ENCODE results near the genes TMUB2, ATXN7L3, SLC4A1 and ADAM11.

DNA sequence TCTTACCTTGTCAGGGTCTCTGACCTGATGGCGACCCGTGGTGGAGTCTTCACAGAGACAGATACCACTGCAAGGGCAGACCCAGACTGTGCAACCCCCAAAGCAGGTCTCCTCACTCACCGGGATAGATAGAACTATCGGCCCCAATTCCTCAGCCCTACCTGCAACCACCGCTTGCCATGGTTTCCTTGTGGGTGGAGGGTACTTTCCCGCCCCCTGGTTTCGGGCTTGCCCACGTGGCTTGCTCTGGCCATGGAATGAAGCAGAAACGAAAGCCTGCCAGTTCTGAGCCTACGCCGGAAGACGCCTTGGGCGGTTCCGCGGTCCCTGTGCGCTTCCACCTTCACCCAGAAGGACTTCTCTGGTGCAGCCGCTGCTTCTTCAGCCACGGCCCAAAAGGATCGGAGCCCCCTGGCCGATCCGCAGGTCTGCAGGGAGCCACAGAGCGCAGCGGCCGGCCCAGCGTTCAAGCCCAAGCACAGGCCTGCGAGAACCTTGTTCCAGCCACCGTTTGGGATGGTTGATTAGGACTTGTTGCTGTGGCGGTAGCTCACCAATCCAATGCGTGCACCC lies 9.9 kb upstream of the MPP2 start:
- PRO-cap = no peak

- PRO-cap = no peak
Measured at GRCh38 chr17:44011563-44012064, 3.1 kb downstream of the TMEM101 start.

GRCh38 chr17:44082153-44082916 lies 11.8 kb downstream of the G6PC3 start:
- PRO-cap = no peak

DNA sequence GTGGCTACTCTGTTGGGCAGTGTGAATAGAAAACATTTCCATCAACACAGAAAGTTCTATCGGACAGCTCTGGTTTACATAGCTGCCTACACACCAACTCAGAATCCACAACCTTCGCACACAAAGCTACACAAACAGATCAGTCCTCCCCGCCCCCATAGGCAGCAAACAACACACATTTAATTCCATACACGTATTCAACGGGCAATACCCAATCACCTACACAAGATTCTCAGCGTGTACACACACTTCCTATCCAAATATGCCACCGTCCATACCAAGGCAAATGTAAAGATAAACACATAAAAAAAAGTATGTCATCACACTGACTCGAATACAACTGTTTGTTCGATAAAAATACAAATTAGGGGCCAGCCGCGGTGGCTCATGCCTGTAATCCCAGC lies 3.0 kb upstream of the HROB start:
- PRO-cap = no peak

DNA sequence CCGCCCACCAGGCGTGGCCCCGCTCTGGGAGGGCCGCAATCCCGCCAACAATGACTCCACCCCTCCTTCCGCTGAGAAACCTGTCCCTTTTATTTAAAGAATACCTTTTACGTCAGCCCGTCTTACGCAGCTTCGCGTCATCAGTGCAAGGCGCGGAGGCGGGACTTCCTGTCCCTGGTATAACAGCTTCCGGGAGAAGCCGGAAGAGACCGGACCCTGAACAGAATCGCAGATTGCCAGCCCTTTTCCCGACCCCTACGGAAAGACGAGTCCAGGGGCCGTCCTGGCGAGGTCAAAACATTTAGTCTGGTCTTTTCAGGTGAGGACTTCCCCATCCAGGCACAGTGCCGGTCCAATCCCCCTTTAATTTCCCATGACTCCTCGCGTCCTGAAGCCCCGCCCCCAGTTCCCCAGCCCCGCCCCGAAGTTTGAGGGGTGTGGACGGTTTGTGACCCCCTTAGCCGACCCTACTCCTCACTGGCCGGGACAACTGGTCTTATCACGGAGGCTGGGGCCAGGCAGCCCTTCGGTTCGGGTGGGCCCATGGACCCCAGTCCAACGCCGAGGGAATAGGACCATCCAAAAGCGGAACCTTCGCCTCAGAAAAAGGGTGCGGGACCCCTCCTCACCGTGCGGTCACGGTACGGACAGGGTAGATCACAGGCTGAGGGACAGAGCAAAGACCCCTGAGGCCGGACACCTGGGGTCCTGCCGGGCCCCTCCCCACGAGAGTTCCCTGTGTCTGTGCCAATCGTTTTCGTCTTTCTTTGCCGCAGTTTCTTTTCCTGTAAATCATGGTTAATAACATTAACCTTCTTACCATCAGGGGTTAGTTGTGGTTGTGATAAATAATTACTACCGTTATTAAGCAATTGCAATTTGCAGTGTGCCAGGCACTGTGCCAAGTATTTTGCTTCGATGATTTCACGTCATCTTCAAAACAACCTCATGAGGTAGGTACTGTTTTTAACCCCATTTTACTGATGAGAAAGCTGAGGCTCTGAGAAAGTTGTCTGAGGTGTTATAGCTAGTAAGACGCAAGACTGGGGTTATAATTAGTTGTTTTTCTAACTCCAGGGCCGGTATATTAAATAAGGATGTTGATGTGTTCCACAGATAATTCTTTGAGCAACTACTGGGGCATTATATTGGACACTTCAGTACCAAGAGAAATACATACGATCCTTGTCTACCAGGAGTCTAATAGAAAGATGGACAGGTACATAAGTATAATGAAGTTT lies at the start of gene TMUB2:
TMUB2 (plus strand) TSS at position 182 of the 1,241 bp plus-strand sequence.
- PRO-cap = bidirectional peak, plus-strand start at position 195 of the sequence, minus-strand start outside the sequence; unidirectional peak, plus-strand start at position 413 of the sequence; unidirectional peak, plus-strand start at position 499 of the sequence

GRCh38 chr17:44199649-44200240 lies at the start of gene ATXN7L3:
ATXN7L3 (minus strand) TSS chr17:44199884.
- PRO-cap = bidirectional peak, plus-strand start at chr17:44200352, minus-strand start at chr17:44200085

DNA sequence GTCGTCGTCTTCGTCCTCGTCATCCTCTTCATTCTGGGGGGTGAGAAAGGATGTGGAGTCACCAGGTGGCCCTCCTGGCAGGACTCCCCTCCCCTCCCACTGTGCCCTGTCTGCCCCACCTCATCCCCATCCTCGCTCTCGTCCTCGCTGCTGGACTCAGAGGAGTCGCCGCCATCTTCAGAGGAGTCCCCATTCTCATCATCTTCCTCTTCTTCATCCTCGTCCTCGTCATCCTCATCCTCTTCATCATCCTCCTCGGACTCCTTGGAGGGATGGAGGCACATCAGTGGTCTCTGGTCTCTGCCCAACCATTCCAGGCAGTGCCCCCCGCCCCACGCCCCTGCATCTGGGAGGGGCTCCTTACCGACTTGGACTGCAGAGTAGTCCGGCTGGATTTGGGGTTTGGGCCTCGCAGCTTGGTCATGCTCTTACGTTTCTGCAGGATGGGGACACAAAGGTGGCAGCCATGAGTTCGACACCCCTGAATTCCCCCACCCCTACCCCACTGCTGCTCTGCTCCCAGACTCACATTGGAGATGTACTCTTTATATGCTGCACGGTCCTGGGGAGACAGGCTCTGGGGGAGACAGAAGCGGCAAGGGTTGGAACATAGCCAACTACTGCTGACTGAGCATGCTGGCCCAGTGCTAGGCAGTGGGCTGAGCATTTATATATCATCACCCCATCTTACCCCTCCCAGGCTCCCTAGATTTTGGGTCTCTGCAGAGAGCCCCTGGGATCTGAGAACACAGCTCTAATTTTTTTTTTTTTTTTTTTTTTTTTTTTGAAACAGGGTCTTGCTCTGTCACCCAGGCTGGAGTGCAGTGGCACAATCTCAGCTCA lies 7.9 kb upstream of the ATXN7L3 start:
- PRO-cap = no peak

DNA sequence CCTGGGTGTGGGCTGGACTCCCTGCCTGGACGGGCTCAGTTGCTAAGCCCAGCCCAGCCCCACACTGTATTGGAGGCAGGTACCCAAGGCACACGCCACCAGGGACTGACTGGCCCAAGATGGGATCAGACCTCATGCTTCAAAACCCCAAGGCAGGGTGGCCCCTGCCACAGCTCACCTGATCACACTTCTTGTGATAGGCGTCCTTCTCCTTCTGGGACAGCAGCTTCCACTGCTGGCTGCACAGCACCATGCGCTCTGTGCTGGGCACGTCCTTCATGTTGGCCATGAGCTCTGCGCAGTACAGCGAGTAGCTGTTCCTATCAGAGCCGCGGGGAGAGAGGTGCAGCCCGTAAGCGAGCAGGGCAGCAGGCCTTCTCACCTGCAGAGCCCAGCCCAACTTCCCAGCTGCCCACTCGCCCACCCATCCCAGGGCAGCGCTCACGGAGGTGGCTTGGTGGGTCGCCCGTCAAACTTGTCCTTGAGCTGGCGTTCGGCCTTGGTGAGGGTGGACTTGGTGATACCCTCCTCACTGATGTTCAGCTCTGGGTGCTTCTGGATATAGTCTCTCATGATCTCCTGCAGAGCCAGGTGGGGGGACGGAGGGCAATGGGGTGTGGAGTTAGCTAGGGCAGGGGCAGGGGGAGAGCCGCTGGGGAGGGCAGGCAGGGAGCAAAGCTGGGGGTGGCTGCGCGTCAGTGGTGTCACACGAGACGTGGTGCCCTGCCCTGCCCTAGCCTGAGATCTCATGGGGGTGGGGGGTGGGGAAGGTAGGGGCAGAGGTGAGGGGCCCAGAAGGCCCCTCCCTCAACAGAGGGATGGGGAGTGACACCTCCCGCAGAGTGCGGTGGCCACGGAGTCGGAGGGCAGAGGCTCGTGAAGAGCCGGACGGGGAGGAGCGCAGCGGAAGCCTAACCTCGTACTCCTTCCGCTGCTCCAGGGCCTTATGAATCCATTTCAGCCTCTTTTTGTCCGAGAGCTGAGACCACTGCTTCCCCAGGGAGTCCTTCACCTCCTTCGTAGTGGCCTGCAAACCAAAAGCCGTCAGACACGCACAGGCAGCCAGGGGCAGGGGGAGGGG lies 7.7 kb downstream of the UBTF start:
- PRO-cap = no peak

DNA sequence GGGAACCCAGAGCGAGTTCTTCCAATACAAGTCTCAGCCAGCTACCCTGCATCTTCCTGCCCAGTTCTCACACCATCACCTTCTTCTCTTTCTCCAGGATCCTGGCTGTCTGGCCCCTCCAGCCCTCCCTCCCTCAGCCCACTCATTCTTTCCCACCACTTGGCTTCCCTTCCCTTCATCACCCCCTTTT lies 5.8 kb downstream of the UBTF start:
- PRO-cap = no peak

DNA sequence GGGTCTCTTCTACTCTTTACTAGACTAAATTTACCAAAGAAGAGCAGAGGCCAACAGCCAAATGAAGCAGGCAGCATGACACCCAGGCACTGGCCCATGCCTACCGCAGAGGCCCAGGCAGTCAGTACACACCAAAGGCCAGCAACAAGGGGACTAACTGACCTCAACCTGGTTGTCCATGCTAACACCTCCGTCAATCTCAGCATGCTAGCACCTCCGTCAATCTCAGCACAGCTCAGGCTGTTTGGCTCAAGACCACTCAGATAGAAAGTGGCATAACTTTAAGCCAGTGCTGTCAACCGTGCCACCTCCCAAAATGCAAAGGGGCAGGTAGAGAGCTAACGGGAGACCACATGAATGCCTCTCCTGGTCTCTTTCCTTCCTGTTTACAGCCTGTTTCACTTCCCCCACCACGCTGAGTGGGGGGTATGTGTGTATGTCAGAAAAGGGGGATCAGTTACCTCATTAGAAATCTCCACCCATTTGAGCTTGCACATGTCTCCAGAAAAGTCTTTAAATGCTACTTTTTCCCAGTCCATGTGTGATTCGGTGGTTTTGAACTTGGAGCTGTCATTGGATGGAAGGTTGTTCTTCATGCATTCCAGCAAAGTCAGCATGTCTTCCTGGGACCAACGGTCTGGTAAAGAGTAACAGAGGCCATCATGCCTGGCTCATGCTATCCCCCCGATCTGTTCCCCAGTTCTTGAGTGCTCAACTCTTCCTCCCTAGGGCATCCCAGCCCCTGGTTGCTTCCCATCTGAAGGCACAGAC lies 3.2 kb downstream of the UBTF start:
- PRO-cap = no peak

DNA sequence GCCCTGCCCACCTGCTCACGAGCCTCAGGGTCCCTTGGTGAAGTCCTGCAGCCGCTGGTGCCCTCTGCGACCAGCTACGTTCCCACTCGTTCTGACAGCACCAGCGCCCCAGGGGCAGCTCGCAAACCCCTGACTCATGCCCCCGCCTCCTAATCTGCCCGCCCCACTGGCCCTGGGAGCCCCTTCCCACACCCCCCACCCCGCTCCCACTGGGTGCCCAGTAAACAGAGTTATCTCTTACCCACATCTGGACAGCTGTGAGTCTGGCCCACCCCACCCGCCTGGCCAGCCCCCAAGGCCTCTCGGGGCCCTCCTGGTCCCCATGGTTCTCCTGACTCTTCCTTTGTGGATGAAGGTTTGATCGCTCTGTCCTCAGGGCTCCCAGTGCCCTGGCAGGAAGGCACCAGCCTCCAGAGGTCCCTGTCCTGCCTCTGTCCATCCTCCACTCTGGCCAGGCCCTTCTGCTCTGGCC lies at the start of gene SLC4A1:
SLC4A1 (minus strand) TSS at position 93 of the 472 bp plus-strand sequence.
- PRO-cap = no peak

DNA sequence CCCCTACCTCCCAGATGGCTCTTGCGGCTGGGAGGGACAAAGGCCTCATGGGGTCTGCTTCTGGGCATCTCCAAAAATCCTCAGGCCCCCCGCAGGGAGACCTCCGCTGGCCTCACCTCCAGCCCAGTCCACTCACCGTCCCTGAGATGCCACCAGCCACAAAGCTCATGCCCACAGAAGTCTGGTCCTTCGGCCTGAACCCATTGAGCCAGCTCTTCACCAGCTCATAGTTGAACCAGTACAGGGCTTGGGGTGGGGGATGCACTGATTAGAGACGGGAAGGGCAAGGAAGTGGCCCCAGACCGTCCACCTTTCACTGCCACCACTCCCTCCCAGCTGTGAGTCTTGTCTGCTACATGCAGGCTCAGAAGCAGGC lies 4.1 kb downstream of the SLC25A39 start:
- PRO-cap = no peak

GRCh38 chr17:44352634-44353115 lies 7.6 kb downstream of the GRN start:
- PRO-cap = no peak

DNA sequence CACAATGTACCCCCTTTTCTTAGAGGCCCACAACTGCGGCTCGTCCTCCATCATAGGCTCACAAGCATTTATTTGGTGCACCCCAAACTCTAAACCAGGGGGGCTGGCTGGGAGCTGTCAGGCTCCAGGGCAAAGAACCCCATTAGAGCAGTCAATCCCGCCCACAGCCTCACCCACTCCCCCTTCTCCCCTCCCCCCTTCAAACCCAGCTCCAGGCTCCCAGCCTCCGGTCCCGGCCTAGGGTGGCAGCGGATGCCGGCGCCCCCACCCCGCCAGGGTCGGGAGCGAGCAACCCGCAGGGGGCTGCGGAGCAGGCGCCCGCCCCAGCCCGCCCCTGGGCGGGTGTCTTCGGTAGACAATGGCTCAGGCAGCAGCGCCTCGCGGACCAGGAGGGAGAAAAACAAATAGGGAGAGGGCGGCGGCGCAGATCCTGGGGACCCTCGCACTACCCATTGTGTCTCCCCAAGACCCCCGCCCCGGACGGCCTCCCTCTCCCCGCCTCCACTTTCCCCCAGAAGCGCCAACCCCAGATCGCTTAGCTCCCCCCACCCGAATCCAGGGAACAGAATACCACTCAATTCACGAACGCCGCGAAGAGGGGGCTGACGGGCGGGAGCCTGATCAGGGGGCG lies 610 bp downstream of the FAM171A2 start:
- PRO-cap = no peak

DNA sequence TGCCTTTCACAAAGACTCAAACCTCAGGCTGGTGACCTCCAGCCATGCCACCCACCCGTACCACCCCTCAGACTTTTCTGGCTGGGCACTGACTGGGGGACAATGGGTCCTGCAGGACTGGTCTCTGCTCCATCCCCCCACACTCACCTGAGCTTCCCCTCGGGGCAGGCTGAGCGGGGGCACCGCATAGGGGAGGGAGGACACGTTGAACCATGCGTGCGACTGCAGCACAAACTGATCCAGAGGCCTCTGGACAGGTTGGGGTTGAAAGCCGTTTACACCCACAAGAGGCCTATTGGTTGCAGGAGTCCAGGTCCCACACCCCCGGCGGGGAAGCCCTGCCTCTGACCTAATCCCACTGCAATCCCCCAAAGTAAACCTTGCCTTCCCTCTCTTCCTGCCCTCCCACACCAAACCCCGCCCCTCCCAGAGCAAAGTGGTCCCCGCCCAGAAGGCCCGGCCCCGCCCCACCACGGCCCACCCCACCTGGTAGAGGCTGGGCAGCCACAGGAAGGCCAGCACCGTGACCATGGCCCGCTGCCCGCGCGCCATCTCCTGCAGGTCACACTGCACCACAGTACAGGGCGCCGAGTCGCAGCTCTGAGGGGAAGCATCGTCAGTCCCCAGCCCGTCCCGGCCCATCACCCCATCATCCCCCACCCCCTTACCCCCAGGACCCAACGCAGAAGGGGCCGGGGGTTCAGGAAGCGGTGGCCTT lies 11.0 kb upstream of the FAM171A2 start:
- PRO-cap = no peak

- PRO-cap = no peak
Measured at GRCh38 chr17:44398957-44399347, 9.5 kb upstream of the ITGA2B start.

DNA sequence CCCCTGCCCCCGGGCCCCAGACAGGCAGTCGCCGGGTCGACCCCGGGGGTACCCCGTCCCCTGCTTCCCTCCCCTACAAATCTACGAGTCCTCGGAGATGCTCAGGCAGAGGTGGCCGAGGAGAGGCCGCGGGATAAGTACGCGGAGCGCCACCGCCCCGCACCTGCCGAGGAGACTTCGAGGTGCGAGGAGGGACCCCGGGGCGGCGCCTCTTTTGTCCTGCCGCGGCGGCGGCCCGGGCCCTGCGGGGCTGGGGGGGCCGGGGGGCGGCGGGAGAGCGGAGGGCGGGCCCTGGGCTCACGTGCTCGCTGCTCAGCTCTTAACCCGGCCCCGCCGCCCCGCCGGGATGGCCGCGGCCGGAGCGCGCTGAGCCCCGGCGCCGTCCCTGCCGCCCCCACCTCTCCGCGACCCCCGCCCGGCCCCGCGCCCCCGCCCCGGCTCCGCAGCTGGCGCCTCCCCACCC lies at the start of gene ADAM11:
ADAM11 (plus strand) TSS at position 322 of the 463 bp plus-strand sequence.
- PRO-cap = no peak

DNA sequence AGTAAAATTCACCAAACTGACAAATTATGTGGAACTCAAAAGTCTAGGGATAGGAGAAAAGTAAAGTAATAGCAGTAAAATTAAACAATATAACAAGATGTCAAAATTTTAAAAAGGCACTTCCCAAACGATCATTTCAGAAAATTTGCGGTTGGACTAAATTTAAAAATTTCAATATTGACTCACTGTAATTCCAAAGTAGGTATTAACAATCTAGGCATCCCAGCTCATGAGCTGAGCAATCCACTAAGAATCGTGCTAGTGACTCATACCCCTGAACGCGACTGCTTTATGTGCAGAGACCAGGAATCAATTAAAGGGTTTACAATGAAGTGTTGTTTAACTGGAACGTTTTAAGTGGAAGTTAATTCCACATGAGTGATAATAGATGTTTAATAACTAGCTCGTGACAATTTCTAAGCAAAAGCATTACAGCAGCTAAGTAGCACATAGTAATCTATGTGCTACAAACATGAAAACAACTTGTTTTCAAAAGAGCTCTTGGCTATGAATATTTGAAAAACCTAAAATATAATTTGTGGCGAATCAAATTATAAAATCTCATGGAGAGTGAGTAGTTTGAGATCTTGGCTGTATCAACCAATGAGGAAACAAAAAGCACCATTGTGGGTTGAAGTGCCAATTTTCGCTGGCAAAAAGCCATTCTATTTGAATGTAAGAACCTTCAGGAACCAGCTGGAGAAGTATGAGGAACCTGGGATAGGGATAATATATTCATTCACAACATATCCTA lies 9.4 kb downstream of the GJC1 start:
- PRO-cap = no peak

GRCh38 chr17:44830341-44830539 lies 153 bp upstream of the GJC1 start:
- PRO-cap = no peak

DNA sequence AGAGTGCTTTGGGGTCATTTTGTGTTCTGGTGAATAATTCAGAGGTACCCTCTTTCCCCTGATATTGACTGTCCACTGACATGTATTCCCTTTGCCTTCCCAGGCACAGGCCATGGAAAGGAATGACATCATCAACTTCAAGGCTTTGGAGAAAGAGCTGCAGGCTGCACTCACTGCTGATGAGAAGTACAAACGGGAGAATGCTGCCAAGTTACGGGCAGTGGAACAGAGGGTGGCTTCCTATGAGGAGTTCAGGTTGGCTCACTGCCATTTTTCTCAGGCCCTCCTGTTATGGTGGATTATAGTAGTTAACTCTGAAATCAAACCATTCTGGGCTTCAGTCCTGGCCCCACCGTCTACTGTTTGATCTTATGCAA lies 1.3 kb downstream of the CCDC103 start:
- PRO-cap = no peak